Right cardiac atrium (tissue), 1 donor: ENCODE measurements around the genes MED10 and NSUN2.

DNA sequence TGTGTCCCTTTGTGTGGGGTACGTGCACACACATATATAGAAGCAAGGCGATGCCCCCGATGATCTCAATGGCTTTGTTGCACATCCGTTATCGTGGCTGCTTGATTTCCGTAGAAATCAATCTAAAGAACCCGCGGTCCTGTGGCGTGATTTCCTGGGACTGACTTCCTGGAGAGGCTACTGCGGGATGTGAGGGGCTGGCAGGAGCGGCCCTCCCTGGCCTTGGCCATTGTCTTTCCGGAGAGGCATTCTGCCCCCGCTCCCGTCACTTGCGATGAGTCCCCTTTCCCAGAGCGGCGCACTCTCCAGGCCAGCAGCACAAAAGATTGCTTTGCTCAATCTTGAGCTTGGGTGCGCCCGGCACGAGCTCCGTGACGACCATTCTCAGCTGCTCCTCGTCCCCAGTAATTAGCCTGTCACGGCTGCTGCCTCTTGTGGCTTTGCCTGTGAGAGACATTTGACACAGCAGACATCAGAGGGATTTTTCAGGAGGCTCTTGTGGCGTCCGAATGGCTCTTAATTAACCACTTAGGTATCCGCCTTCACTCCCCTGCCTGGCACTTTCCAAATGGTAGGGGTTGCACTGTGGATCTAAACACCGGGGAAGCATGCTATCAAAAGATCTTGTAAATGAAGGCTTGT is 398.0 kb upstream of the IRX1 start:
- PRO-cap = no peak

GRCh38 chr5:4865993-4867098 is 273.8 kb upstream of the ADAMTS16 start:
- PRO-cap = no peak

- PRO-cap = no peak
These were observed 234.1 kb upstream of the ADAMTS16 start for GRCh38 chr5:4905887-4906486.

DNA sequence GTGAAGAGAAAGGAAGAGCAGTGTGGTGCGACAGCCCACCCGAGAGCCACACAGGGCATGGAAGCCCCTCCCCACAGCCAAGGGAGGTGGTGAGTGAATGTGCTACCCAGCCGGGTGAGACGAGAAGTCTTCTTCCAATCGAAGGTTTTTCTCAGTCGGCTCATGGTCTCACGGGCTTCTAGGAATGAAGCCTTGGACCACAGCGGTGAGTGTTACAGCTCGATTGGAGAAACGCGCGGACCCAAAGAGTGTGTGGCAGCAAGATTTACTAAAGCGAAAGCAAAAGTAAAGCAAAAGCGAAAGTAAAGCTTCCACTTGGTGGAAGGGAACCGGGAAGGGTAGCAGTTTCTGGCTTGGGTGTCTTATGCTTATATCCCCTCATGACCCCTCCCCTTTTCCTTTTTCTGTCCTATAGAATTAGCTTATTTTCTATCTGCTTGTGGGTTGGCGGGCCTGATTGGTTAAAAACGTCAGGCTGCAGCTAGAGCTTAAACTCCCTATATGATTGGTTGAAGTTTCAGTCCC is 114.5 kb upstream of the ADAMTS16 start:
- PRO-cap = no peak

GRCh38 chr5:5481276-5481776 is 58.8 kb downstream of the ICE1 start:
- PRO-cap = unidirectional peak, minus-strand start at chr5:5481413

DNA sequence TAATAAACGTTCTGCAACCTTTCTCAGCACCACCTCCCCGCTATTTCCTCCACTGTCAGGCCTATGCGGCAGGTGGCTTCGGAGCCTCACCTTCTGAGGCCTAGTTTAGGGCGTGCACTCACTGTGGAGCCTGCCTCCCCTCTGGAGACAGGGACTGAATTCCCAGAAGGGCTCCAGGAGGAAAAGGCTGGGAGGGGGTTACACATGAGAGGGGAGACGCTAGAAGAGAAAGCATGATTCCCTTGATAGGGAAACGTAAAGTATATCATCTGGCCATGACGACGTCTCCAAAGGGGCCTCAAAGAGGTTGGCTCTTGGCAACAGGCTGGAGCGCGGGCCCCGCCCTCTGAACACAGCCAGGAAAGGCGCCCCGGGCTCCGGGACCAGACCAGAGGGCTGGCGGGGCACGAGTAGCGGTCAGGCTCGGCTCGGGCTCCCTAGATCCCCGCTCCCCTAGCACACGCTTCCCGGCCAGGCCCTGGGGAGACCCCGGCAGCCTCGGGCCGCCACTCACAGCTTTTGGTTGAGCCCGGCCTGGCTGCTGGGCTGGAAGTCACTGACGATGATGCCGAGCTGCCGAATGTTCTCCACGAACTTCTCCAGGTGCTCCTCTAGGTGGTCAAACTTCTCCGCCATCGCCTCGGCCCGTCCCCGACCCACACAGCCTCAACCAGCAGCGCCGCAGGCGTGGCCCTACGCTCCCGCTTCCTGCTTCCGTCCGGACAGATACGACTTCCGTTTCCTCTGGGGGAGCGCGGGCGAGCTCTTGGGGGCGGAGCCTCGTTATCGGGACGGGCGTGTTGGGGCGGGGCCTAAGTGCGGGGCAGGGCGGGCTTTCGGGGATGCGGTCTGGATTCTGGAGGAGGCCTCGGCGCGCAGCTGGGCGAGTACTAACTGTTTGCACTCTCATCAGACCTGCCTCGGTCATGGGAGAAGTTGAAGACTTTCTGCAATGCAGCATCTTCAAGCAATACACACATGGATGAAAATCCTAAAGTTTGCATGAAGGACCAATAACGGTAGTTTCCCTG is at the start of gene MED10:
Gene MED10, minus strand, starts transcription at position 700 of the 1,031 bp plus-strand sequence.
- PRO-cap = unidirectional peak, plus-strand start at position 353 of the sequence; unidirectional peak, plus-strand start at position 391 of the sequence; bidirectional peak, plus-strand start at position 833 of the sequence, minus-strand start at position 653 of the sequence

GRCh38 chr5:6449042-6449679 is 502 bp downstream of the UBE2QL1 start:
- PRO-cap = no peak

GRCh38 chr5:6632234-6633184 is at the start of gene NSUN2:
TSS of gene NSUN2 (minus strand) at chr5:6633044.
- PRO-cap = bidirectional peak, plus-strand start at chr5:6633404, minus-strand start at chr5:6633064

GRCh38 chr5:6660745-6661130 is 27.5 kb downstream of the SRD5A1 start:
- PRO-cap = no peak

DNA sequence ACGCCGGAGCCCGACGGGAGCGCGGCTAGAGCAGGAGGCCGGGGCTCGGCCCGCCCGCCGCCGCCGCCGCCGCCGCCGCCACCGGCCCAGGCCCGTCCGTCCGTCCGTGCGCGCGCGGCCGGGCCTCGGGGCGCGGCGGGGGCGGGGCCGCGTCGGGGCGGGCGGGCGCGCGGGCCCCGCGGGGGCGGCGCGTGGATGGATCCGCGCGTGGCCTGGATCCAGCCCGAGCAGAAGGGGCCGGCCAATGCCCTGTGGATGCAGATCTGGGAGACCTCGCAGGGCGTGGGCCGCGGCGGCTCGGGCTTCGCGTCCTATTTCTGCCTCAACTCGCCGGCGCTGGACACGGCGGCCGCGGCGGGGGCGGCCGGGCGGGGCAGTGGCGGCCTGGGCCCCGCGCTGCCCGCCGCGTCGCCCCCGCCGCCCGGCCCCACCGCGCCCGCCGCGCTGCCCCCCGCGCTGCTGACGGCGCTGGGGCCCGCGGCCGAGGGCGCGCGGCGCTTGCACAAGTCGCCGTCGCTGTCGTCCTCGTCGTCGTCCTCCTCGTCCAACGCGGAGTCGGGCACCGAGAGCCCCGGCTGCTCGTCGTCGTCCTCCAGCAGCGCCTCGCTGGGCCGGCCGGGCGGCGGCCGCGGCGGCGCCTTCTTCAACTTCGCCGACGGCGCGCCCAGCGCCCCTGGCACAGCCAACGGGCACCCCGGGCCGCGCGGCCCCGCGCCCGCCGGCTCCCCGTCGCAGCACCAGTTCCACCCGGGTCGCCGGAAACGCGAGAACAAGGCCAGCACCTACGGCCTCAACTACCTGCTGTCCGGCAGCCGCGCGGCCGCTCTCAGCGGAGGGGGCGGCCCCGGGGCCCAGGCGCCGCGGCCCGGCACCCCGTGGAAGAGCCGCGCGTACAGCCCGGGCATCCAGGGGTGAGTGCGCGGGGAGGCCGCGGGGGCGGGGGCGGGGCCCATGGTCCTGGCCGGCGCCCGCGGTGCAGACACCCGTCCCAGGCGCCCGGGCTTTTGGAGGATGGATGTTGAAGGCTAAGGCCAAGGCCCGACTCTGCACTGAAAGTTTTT is 887 bp downstream of the TENT4A start:
- PRO-cap = bidirectional peak, plus-strand start at position 230 of the sequence, minus-strand start at position 108 of the sequence; bidirectional peak, plus-strand start at position 478 of the sequence, minus-strand start at position 446 of the sequence

GRCh38 chr5:6766380-6767203 is 53.4 kb downstream of the TENT4A start:
- PRO-cap = unidirectional peak, minus-strand start at chr5:6766928

DNA sequence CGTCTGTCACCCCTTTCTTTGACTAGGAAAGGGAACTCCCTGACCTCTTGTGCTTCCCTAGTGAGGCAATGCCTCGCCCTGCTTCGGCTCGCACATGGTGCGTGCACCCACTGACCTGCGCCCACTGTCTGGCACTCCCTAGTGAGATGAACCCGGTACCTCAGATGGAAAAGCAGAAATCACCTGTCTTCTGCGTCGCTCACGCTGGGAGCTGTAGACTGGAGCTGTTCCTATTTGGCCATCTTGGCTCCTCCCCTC is 265.0 kb upstream of the ADCY2 start:
- PRO-cap = no peak

DNA sequence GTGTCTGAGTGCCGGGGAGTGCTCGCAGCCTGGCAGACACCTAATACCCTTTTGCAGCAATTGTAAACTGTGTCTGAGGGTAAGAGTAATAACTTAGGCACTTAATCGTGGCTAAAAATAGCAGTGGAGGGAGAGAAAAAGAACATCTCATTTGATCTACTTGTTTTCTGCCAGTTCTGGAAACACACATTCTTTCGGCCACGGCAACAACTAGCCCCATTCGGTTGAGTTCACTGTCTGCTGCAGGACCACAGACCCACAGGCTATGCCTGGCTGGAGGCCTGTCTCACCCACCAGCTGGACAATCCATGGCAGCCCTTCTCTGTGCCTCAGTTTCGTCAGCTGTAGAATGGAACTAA is 16.5 kb downstream of the ADCY2 start:
- PRO-cap = no peak

GRCh38 chr5:8861673-8862186 is 684.1 kb downstream of the SEMA5A start:
- PRO-cap = no peak

GRCh38 chr5:10251237-10251686 is 1.2 kb downstream of the CCT5 start:
- PRO-cap = no peak

DNA sequence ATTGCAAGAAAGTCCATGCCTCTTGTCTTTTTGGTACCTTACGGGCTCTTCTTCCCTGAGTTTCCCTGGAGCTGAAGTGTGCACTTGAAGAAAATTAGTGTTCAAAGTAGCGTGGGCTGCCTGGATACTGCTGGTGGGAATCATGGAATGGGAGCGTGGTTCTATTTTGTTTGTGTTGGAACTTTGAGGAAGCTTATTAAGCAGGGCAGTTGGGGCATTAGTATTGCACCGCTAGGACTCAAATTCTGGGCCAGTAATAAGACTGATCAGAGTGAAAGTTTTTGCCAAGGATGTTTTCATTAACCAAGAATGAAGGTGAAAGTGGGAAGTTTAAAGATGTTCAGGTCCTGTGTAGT is 20.8 kb downstream of the MARCHF6 start:
- PRO-cap = unidirectional peak, plus-strand start at position 281 of the sequence

- PRO-cap = no peak
These were observed 30.9 kb downstream of the MARCHF6 start for GRCh38 chr5:10384117-10384980.

- PRO-cap = no peak
These were observed 16.2 kb downstream of the ROPN1L start for GRCh38 chr5:10457814-10458282.

DNA sequence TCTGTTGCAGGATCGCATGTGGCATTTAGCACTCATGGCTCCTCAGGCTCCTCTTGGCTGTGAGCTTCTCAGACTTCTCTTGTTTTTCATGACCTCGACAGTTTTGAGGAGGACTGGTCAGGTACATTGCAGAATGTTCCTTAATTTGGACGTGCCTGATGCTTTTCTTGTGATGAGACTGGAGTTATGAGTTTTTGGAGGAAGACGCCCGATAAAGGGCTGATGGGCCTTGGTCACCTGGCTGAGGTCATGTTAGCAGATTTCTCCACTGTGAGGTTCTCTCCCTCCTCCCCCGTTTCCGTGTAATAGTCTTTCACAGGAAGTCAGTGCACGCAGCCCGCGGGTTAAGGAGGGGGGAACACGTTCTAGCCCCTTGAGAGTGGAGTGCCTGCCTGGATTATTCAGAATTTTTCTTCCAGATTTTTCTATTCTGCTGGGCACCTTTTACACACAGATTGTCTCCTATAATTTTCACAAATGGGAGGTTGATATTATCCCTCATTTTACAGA is 69.8 kb downstream of the ANKRD33B start:
- PRO-cap = no peak

DNA sequence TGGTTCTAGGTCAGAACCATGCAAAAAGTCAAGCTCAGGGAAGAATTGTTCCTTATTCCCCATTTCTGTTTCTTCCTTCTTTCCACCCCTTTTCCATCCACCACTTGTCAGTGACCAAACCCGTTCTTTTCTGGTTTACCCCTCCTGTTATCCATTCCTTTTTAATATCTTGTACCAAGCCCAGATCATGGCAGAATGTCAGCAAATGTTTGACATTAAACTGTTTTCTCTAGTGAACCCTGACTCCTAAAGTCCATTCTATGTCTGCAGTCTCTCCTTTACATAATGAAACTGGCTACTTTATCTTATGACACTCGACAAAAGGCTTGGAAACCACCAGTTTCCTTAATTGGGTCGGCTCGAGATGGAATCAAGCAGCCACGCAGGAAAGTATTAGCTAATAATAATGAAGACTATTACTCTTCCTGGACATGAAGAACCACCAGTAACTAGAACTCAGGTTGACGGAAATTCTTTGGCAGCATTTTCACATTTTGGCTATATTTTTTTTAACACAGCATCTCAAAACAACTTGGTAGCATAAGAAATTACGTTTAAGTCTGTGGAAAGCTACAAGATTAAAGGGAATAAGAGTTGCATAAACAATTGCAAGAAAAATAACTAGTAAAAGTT is 17.5 kb downstream of the DAP start:
- PRO-cap = no peak